Bronchial epithelial cell (primary cell): ENCODE measurements around the genes ASS1 and FAM78A.

DNA sequence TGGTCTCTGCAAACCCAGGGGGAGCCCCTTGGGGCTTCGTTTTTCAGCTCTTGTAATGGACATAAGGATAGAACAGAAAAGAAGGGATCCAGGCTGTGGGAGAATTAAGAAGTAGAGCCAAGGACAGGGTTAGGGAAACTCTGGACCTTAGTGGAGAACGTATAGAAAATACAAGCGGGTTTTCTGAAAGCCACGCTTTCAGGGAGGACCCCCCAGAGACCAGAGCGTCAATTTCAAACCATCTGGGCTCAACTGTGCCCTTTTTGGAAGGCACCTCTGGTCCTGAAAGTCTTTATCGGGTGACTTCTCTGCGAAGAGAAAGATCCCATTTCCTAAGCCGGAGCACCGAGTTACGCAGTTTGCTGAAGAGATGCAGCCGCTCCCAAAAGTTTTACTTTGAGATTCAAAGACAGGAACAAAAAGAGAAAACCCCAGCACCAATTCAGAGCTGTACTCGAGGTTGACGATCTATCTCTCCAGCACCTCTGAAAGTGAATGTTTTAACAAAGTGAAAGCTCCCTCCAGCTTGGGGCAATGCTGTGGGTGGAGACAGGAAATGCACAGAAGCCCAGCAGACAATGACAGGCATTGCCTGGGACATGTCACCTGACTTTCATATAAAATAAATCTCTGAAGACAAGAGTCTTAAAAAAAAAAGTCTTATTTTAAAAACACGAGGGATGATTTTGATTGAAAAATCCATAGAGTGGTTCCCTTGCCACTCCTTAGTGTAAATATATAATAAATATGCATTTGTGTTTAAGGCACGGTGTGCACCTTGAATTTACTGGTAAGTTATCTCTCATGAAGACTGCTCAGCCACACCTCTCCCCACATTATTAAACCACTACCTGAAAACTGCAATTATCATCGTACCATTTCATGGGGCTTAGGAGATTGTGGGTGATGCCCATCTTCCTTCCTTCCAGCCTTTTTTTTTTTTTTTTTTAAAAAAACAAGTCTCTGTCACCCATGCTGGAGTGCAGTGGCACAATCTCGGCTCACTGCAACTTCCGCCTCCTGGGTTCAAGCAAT lies 80.0 kb downstream of the FNBP1 start:
- RRBS, 2 experiments, result no CpG with 5 or more reads among the region's 18 CpGs

DNA sequence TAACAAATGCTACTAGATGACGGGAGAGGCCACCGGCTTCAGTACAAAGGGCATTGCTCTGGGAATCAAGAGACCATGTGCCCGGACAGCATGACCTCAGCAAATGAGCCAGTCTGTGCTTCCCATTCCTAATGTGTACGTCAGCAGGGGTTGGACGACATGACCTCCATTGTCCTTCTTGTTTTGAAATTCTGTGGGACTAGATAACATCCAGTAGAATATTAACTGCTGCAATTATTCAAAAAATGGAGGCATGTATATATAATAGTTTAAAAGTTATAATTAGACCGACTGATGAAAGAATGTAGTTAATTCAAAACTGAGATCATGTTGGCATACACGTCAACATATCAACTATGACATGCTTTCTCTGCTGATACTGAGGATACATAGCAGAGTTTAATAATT lies 61.4 kb downstream of the FNBP1 start:
- RRBS, 2 experiments, result no CpG with 5 or more reads among the region's 7 CpGs

- RRBS, 2 experiments, result no CpG with 5 or more reads among the region's 15 CpGs
Observed at GRCh38 chr9:130331453-130332098, 66.0 kb downstream of the HMCN2 start.

- RRBS, 2 experiments, result 18 to 67% methylated on average over 1 to 2 of the region's 21 CpGs
Observed at GRCh38 chr9:130394647-130395407, 49.9 kb upstream of the ASS1 start.

- RRBS, 2 experiments, result 2% methylated on average over 39 to 42 of the region's 84 CpGs
Observed at GRCh38 chr9:130444662-130445529, at the start of gene ASS1. Gene ASS1, plus strand, starts transcription at chr9:130444961.

DNA sequence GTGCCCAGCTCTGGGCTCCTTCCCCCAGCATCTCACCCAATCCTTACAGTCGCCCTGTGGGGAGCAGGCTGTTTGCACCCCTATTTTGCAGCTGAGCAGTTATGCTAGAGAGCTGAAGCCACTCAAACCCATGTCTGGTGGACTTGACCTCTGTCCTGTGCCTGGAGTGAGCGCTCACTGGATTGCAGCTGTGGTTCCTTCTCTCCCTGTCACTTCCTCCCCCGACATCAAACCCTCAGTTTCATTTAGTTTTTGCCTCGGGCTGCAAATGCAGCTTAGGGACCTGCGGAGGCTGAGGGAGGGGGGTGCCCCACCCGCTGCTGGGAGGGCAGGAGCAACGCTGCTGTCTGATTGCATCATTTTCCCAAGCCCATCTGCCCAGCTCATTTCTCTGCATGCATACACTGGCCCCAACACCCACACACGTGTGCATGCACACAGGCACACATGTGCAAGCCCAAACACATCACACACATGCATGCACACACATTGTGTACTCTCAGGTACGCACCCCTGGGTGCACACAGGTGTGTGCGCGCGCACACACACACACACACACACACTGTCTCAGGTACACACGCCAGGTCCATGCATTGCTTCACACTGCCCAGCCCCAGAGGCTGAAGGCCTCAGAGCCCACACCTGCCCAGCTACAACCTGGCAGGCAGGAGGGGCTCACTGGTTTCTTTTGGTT lies 3.3 kb downstream of the ASS1 start:
- RRBS, 2 experiments, result no CpG with 5 or more reads among the region's 13 CpGs

- RRBS, 2 experiments, result no CpG with 5 or more reads among the region's 4 CpGs
Observed at GRCh38 chr9:130595253-130595784, 15.9 kb downstream of the FUBP3 start.

DNA sequence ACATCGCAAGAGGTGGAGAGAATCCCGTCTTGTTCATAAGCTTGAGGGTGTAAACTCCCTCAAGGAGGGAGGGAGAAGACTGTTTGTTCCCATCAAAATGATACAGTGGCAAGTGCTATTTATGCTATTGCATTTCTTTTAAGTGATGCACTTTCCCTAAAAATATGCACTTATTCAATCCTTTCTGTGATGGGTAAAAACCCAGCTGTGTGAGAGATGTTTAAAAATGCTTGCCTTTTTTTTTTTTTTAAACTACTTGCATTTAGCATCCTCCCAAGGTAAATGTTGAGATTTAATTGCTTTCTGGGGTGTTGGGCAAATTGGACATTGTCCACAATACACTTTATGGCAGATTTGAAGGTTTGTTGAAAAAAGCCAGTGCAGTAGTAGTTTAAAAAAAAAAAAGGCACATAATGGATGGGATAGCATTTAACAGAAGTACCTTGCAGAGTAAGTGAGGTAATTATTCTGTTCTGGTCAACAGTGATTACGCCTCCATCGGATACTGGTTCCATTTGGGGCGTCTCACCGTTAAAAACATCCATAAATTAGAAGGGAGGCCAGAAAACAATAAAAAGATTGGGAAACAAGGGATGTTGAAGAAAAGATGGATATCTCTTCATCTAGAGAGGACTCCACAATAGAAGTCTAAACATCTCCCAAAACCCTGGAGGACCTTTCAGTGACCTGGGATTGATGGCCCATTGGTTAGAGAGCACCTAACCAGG lies 32.2 kb downstream of the FUBP3 start:
- RRBS, 2 experiments, result no CpG with 5 or more reads among the region's 6 CpGs

DNA sequence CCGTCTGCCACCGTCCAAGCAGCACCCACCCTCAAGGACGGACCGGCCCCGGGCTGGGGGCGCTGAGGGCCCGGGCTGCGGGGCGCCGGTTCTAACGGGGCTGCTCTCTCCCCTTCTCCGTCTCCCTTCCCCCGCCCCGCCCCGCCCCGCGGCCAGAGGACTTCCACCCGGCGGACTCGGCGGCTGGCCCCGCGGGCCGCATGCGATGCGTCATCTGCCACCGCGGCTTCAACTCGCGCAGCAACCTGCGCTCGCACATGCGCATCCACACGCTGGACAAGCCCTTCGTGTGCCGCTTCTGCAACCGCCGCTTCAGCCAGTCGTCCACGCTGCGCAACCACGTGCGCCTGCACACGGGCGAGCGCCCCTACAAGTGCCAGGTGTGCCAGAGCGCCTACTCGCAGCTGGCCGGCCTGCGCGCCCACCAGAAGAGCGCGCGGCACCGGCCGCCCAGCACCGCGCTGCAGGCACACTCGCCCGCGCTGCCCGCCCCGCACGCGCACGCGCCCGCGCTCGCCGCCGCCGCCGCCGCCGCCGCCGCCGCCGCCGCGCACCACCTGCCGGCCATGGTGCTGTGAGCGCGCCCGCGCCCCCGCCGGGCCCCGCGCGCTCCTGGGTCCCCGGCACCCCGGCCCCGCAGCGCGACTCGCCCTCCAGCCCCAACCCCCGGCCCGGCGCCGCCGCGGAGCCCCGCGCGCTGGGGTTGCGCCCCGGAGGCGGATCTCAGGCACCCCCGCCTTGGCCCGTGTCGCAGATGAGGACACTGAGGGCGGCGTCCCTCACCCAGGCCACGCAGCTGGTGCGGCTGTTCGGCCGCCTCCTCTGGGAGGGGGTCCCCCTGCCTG lies 12.3 kb upstream of the EXOSC2 start:
- RRBS, 2 experiments, result 1 to 2% methylated on average over 30 to 35 of the region's 119 CpGs

DNA sequence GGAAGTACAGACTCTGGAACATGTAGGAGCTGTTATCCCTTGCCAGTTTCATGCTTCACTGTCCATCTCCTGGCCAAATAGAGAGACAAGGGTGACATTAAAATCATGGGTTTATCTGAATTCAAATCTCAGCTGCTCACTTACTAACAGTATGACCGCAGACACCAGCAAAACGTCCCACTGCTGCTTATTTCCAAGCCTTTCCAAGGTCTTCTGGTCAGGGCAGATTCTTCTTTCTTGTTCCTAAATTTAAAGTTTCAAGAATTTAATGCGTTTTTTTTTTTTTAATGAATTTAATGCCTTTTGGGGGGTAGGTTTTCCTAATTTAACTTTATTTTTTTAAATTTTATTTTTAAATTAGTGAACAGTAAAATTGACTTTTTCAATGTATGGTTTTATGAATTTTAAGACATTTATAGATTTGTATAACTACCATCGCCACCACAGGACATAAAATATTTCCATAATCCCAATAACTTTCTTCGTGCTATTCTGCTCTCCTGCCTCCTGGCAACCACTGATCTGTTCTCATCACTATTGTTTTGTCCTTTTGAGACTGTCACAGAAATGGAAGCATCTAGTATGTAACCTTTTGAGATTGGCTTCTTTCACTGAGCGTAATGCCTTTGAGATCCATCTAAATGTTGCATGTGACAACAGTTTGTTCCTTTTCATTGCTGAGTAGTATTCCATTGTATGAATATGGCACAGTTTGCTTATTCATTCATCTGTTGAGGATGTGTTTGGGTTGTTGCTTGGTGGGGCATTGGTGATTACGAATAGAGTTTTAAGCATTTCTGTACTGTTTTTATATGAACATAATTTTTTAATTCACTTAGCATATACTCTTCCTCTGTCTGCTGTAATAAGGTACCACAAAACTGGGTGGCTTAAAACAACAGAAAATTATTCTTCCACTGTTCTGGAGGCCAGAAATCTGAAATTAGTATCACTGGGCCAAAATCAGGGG lies 52.7 kb downstream of the EXOSC2 start:
- RRBS, 2 experiments, result no CpG with 5 or more reads among the region's 7 CpGs

DNA sequence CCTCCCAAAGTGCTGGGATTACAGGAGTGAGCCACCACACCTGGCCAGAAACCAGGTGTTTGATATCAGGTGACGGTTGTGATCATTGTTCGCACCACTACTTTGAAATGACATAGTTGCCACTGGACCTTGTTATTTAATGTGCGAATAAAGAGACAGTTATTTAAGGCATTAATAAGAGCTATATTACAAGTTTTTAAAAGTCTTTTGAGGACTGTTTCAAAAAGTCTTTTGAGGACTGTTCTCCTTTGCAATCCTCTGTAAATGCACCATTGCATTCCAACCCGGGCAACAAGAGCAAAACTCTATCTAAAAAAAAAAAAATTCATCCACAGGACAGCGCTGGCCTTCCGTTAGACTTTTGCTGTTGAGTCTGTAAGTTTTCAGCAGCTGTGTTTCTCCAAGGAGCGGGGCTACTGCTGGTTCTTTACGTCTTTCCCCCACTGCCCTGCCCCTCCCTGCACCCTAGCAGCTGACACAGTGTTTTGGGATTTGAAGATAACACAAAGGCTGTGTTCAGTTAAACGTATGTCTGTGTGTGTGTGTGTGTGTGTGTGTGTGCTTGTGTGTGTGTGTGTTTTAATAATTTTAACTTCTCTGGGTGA lies 10.6 kb downstream of the ABL1 start:
- RRBS, 2 experiments, result no CpG with 5 or more reads among the region's 9 CpGs

DNA sequence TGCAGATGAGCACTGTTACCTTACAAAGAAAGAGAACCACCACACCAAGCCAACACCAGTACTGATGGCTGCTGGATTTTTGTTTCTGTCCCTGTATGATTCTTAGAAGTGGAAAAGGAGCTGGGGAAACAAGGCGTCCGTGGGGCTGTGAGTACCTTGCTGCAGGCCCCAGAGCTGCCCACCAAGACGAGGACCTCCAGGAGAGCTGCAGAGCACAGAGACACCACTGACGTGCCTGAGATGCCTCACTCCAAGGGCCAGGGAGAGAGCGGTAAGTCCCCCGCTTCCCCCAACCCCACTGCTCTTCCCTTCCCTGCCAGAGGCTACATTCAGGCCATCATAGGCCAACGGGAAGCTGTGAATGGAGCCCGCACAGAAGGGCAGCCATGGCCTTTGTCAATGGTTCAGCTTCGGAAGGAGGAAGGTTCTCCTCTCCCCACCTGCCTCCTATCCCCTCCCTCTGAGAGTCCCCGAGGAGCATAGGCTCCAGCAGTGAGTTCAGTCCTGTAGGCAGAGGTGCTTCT lies 16.2 kb downstream of the QRFP start:
- RRBS, 2 experiments, result no CpG with 5 or more reads among the region's 10 CpGs

- RRBS, 2 experiments, result no CpG with 5 or more reads among the region's 9 CpGs
Observed at GRCh38 chr9:131097794-131098236, 1.5 kb downstream of the AIF1L start.

DNA sequence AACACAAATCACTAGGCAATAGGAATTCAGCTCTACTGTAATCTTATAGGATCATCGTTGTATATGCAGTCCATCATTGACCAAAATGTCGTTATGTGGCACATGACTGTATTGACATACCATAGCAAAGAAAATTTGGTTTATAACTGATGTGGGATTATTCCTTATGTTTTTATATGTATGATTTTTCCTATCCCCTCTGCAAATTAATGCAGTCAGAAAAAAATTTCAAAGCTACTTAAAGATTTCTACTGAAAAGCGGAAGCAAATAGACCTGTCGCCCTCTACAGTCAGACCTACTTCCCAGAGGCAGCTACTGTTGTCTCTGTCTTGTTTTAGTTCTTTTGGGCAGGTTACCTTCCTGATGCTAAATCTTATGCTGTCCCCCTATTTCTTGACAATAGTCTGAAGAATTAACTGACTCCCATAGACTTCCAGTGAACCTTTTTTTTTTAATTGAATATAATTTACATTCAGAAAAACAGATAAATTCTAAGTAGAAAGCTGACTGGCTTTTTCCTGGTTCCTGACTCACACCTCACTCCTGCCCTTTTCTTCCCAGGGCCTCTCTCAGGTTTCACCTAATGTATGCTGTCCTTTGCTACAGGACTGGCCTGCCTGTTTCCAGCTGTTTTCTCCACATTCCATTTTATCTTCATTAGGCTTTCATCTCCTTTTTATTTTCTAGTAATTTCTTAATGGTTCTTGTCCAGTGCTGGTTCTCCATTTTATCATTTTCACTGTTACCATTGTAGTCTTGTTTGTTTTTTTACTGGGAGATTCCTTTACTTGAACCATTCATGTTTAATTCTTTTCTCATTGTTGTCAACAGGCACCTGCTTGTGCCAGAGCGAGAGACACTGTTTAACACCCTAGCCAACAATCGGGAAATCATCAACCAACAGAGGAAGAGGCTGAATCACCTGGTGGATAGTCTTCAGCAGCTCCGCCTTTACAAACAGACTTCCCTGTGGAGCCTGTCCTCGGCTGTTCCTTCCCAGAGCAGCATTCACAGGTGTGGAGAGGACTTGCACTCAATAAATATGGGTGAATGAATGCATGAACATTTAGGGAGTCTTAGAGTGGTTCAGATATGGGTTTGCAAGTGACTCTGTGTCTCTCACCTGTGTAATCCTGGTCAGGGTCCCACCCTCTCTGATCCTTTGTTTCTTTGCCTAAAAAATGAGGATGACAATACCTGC lies 37.2 kb downstream of the NUP214 start:
- RRBS, 2 experiments, result no CpG with 5 or more reads among the region's 8 CpGs

DNA sequence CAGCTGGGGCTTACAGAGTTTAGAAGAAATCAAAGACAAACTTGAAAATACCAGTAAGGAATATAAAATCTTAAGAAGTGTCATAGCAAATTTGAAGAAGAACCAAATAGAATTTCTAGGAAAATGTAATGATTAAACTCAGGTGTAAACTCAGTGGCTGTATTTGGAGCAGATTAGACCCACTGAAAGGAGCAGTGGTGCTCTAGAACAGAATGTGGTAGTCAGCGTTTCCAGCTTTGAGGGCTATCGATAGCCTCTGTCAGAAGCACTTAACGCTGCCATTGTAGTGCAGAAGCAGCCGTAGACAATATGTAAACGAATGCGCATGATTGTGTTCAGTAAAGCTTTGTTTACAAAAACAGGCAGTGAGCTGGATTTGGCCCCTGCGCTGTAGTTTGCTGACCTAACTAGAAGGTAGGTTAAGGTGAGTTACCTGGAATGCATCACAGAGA lies 72.1 kb downstream of the FAM78A start:
- RRBS, 2 experiments, result no CpG with 5 or more reads among the region's 7 CpGs

GRCh38 chr9:131276408-131277355 lies at the start of gene FAM78A:
Gene FAM78A, minus strand, starts transcription at chr9:131276510.
- RRBS, 2 experiments, result 1 to 2% methylated on average over 46 to 60 of the region's 132 CpGs

- RRBS, 2 experiments, result no CpG with 5 or more reads among the region's 7 CpGs
Observed at GRCh38 chr9:131279210-131279674, 2.9 kb upstream of the FAM78A start.

DNA sequence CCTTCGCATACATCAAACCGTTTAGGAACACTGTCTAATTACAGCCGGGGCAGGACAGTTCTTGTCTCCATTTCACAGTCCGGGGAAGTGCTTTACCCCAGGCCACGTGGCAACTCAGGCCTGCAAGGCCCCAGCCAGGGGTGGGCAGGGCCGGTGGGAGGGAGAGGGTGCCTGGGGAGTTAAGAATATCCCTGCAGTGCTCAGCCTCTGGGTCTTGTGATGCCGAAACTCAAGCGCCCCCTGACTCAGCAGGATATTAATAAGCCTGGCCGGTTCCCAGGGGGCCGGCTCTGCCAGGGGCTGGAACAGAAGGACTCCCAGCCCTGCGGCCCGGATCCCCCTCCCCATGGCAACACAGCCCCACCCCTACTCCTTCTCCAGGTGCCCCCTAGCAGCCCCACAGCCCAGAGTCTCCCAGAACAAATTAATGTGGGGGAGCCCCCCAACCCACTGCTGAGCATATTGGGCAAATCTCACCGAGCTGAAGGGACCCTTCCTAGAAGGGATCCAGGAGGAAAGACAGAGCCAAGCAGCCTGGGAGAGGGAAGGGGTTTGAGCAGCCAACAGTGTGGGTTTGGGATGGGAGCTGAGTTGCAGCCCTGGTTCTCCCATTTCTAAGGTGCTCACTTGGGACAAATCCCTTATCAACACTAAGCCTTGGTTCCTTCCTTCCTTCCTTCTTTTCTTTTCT lies 45.3 kb downstream of the PLPP7 start:
- RRBS, 2 experiments, result 20 to 23% methylated on average over 6 of the region's 13 CpGs

GRCh38 chr9:131405278-131406044 lies 11.6 kb downstream of the PRRC2B start:
- RRBS, 2 experiments, result no CpG with 5 or more reads among the region's 8 CpGs

- RRBS, 2 experiments, result no CpG with 5 or more reads among the region's 17 CpGs
Observed at GRCh38 chr9:131420669-131421613, 27.1 kb downstream of the PRRC2B start.